GM23248 (cell line): ENCODE results near the genes LRRC14B and SLC12A7.

GRCh38 chr5:12865-13344 is 79.1 kb upstream of the PLEKHG4B start:
- RAMPAGE, long total RNA, result no peak

DNA sequence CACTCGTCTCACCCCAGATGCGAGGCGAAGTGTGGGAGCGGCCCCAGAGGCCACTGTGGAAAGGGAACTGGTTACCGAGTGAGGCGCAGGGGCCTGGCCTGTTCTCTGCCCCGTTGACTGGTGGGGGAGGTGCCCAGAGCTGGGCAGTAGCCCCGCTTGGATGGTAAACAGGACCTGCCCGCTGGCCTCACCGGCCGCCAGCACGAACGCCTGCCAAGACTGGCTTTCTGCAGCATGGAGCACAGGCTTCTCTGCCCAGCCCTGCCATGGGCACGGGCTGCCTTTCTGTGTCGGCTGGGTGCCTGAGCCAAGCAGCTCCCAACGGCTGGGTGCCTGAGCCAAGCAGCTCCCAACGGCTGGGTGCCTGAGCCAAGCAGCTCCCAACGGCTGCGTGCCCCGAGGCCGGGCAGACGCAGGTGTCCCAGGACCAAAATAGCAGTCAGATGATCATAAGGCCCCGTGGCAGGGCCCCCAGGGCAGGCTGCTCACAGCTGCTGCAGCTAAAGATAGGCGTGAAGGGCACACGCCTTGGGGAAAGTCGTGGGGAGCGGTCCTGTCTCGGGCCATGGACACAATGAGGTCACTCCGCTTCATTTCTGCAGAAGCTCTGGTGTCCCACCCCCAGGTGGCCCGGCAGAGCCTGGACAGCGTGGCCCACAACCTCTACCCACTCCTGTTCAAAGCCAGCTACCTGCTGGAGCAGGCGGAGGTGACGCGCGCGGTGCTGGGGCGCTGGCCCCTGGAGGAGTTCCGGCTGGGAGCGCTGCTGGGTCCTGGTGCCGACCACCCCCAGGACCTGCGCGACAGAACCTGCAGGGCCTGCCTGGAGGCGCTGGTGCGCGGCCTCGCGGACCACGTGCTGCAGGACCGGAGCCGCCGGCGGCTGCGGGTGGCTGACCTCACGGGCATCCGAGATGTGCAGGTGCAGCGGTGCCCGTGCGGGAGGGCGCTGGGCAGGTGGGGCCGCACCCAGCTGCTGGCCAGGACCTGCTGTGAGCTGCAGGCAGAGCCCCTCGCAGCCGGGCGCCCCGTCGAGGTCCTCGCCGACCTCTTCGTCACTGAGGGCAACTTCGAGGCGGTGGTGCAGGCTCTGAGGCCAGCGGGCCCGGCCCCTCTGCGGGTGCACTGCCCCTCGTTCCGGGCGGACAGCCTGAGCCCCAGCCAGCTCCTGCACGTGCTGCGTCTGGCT is at the start of gene LRRC14B:
LRRC14B (plus strand) TSS at position 522 of the 1,189 bp plus-strand sequence.
- RAMPAGE, long total RNA, result no peak

DNA sequence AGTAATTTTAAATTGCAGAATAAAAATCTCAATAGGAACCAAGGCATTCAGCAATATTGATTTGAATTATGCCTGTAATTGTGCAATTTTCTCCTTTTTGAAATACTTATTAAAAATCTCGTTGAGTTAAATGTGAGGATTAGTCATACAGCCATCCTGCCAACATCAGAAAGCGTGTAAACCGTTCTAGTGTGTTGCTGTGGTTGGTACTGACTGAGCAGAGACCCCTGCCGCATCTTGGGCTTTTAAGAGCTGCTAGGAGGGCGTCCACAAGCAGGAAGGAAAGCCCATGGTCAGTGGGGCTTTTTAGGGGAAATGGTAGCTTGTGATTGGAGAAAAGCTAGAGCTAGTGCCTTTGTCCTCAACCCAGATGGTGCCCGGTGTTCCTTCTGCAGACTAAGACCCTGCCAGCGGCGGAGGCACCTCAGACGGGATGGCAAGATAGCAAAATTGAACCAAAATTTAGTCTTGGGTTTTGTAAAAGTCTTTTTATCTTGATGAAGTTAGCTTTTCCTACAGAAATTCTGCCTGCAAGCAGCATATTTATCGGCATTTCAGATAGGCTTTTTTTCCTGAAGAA is 1.4 kb downstream of the SDHA start:
- RAMPAGE, long total RNA, result no peak

- RAMPAGE, long total RNA, result no peak
Observed at GRCh38 chr5:263159-263854, 8.1 kb upstream of the PDCD6 start.

- RAMPAGE, long total RNA, result no peak
Observed at GRCh38 chr5:280787-281501, 9.5 kb downstream of the PDCD6 start.

DNA sequence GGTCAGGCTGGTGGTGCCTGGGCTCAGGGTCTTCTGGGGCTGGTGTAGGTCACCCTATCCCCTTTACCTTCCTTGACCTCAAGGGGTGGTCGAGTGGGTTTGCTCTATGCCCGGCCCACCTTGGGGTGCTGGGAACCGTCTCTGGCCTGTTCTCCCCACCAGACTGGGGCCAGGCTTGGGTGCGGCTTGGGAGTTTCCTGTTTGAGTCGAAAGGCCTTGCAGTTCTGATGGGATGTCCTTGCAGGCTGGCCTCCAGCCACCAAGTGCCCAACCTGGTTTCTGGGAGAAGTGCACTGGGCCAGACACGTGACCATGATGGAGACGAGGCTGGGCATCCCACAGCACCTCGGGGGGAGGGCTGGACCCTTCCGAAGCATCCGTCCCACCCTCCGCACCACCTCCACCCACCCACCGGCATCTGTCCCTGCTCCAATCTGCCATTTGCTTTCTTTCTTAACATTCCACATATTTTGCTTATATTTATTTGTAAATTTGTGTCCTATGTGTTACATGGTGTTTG is 3.8 kb downstream of the AHRR start:
- RAMPAGE, long total RNA, result no peak

DNA sequence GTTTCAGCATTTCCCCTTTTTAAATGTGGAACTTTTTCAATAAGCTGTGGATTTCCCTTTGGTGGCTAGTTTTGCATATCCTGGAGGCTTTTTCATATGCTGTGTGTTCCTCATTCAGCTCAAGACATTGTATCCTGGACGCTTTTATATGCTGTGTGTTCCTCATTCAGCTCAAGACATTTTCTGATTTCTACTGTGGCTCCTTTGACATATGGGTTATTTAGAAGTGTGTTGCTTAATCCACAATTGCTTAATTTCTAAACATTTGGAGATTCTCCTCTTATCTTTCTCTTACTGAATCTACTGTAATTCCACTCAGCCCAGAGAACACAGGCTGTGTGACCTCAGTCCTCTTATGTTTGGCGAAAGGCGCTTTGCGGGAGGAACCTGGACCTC is 5.8 kb upstream of the SLC9A3 start:
- RAMPAGE, long total RNA, result no peak

DNA sequence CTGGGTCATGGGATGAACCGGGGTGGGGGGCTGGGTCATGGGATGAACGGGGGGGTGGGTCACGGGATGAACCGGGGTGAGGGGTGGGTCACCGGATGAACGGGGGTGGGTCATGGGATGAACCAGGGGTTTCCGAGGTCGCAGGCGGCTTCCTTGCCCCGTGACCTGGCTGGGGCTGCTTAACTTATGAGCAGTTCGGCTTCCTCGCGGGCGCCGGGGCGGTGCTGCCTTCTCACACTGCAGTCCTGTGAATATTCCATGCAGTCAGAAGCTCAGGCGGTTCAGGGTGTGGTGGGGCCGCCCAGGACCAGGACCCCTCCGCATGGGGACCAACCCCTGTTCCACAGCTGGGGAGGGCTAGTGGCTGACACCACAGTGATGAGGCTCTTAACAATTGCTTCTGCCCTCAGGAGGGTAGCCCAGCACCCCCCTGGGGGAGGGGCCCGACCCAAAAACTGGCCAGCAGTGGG is 30.8 kb upstream of the SLC9A3 start:
- RAMPAGE, long total RNA, result no peak

- RAMPAGE, long total RNA, result no peak
Observed at GRCh38 chr5:611554-611959, 583 bp upstream of the CEP72 start.

- RAMPAGE, long total RNA, result no peak
Observed at GRCh38 chr5:613019-613341, 840 bp downstream of the CEP72 start.

- RAMPAGE, long total RNA, result no peak
Observed at GRCh38 chr5:657411-658109, 35.6 kb downstream of the TPPP start.

GRCh38 chr5:663545-664216 is 29.5 kb downstream of the TPPP start:
- RAMPAGE, long total RNA, result no peak

DNA sequence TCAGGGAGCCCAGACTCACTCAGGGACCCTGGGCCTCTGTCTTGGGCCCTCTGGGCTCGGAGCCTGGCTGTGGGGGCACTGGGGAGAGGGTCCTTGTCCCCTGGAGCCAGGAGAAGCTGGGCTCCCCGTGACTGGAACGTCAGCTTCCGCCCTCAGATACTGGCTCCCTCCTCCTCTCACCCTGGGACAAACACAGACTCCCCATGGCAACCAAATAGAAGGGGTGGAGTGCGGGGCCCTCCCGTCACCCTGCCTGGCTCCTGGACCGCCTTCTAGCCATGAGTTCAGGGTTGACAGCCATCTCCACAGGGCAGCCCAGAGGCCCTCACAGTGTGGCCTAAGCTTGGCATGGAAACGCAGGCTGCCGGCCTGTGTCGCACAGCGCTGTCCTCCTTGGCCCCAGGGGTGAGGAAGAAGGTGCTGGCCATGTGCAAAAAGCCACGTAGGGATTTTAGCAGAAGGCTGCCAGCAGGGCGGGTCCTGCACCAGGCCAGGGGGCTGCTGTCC is 27.6 kb downstream of the ZDHHC11B start:
- RAMPAGE, long total RNA, result no peak

GRCh38 chr5:757529-758638 is 26.6 kb downstream of the ZDHHC11B start:
- RAMPAGE, long total RNA, result no peak

DNA sequence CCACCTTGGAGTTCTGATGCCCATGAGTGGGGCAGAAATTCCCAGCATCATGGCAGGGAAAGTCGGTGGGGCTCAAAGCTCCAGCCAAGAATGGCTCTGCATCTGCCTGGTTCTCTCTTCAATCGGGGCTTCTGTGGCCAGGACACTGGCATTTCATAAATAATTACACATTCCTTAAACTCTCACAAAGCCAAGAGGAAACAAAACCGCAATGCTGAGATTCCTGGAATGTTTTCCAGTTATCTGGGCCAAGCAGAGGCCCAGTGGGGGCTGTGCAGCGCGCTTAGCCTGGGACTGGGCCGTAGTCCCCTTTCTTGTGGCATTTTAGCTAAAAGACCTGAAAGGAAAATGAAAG is 51.8 kb upstream of the NKD2 start:
- RAMPAGE, long total RNA, result no peak

DNA sequence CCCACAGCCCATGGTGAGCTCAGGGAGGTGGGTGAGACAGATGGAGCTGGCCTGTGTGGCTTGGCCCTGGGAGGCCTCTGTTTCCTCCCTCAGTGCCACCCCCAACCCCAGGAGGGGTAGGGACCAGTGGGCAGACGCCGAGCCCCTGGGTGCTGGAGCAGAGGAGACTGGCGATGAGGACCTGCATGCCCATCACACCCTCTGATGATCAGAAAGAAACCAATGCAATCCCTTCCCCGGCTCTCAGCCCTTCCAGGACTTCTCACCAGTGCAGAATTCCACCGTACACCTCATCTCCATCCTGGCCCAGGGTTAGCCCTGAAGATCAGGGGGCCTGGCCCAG is 17.1 kb upstream of the NKD2 start:
- RAMPAGE, long total RNA, result no peak

DNA sequence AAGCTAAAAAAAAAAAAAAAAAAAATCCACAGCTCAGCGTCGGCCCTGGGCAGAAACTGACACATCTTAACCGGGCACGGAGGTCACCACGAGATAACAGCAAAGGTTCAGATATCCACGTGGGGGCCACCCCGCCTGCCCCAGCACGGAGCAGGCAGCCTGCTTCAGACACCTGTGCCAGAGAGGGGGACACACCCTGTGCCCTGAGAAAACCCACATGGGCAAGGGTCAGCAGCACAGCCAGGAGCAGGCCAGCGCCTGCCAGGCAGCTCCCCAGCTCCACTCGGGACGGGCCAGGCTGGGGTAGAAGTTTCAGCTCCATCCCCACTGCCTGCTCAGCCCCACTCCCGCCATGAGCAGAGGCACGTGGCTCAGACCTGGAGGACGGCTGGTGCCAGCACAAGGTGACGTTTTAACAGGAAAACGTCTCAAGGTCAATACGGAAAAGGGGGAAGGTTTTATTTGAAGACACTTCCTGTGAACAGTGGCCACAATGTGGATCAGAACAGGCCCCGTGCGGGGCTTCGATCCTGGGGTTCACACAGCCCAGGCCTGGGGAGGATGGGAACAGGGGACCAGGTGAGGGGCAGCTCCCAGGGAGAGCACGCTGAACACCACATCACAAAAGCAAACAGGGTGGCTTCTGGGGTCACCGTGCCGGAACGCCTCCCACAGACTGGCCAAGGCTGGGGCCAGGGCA is 22.1 kb downstream of the SLC12A7 start:
- RAMPAGE, long total RNA, result no peak

- RAMPAGE, long total RNA, result no peak
Observed at GRCh38 chr5:1106896-1107539, 4.8 kb downstream of the SLC12A7 start.

GRCh38 chr5:1111703-1112359 is at the start of gene SLC12A7:
TSS of gene SLC12A7 (minus strand) at chr5:1112063.
- RAMPAGE, long total RNA, result no peak

DNA sequence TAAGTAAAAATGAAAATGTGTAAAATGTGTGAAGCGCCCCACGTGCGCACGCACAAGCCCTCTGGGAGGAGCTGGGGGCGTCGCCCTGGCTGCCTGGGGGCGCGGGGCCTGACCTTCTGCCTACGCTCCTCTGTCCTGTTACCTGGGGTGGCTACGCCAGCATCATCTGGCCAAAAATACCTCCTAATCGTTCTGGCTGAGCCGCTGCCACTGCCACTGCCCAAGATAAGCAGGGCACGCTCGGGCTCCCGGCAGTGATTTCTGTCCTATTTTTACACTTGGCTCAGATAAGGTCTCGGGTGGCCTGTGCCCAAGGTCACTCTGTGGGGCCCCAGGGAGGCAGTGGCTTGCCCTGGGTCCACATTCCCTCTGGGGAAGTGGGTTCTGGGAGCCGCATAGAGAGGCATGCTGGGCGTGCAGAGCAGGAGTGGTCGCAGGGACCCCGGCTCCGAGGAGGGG is 11.1 kb upstream of the SLC12A7 start:
- RAMPAGE, long total RNA, result no peak